AG09319 (cell line): Measurements from ENCODE around the genes OSCAR, TMC4, LILRB5 and KIR3DL3.

GRCh38 chr19:53621704-53622503 is 9.9 kb upstream of the DPRX start:
- RRBS = no CpG with 5 or more reads among the region's 8 CpGs

DNA sequence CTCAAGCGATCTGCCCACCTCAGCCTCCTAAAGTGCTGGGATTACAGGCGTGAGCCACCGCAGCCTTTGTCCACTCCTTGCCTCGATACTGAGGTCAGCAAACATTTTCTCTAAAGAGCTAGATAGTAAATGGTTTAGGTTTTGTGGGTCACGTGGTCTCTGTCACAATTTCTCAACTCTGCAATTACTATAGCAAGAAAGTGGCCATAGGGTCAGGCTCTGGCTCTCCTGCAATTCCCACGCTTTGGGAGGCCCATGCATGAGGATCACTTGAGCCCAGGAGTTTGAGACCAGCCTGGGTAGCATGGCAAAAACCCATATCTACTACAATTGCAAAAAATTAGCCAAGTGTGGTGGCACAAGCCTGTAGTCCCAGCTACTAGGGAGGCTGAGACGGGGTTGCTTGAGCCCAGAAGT is 42.7 kb downstream of the NLRP12 start:
- RRBS = no CpG with 5 or more reads among the region's 7 CpGs

DNA sequence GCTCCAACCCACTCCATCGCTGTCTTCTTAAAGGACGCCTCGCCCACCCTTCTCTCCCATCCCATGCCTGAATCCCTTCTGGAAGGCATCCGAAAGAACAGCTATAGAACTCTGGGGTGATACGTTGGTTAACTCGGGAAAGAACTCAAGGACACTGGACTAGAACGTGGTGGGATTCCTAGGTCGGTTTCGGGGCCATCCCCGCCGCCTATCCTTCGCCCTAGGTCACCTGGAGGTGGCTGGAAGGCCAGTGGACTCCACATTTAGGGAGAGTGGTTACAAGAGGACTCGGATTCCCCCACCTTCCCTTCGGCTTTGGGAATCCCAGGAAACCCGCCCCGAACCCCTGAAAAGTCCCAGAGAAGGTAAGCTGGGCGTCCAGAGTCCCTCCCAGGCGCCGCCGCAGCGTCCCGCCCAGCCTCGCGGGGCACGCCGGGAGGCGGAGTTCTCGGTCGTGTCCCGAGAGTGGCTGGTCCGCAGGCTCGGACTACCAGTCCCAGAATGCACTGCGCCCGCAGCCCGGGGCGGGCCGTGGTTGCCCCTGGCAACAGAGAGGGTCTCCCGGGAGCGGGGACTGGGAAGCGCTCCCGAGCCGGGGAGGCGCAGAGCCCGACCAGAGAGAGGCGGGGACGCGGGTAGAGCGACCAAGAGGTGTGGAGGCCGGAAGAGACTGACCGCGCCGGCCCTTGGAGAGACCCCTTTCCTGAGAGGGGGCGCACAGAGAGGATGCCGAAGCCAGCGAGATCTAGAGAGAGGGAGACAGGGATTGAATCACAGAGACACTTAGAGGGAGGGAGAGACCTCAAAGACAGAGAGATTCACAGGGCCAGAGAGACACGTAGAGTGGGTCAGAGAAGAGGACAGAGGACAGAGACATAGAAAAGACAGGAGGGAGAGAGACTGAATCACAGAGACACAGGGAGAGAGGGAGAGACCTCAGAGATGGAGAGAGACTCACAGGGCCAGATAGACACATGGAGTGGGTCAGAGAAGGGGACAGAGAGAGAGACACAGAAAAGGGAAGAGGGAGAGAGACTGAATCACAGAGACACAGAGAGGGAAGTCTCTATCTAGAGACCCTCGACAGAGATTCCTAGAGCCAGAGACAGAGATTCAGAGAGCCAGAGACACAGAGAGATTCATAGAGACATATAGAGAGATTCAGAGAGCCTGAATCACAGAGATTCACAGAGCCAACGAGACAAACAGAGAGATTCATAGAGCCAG is 2.6 kb upstream of the PRKCG start:
- RRBS = 1% methylated on average over 19 of the region's 58 CpGs

GRCh38 chr19:53977956-53978850 is 13.2 kb upstream of the CACNG6 start:
- RRBS = 12% methylated on average over 23 of the region's 58 CpGs

GRCh38 chr19:54100542-54101088 is at the start of gene OSCAR:
TSS of gene OSCAR (minus strand) at chr19:54100803.
- RRBS = no CpG with 5 or more reads among the region's 6 CpGs

GRCh38 chr19:54106453-54107154 is 3.9 kb downstream of the NDUFA3 start:
- RRBS = no CpG with 5 or more reads among the region's 23 CpGs

GRCh38 chr19:54172222-54173479 is at the start of gene TMC4:
TSS of gene TMC4 (minus strand) at chr19:54173160.
- RRBS = 3% methylated on average over 3 of the region's 26 CpGs

- RRBS = no CpG with 5 or more reads among the region's 17 CpGs
Measured at GRCh38 chr19:54186755-54187630, 2.4 kb downstream of the MBOAT7 start.

- RRBS = no CpG with 5 or more reads among the region's 12 CpGs
Measured at GRCh38 chr19:54257129-54257762, at the start of gene LILRB5. TSS of gene LILRB5 (minus strand) at chr19:54257273.

DNA sequence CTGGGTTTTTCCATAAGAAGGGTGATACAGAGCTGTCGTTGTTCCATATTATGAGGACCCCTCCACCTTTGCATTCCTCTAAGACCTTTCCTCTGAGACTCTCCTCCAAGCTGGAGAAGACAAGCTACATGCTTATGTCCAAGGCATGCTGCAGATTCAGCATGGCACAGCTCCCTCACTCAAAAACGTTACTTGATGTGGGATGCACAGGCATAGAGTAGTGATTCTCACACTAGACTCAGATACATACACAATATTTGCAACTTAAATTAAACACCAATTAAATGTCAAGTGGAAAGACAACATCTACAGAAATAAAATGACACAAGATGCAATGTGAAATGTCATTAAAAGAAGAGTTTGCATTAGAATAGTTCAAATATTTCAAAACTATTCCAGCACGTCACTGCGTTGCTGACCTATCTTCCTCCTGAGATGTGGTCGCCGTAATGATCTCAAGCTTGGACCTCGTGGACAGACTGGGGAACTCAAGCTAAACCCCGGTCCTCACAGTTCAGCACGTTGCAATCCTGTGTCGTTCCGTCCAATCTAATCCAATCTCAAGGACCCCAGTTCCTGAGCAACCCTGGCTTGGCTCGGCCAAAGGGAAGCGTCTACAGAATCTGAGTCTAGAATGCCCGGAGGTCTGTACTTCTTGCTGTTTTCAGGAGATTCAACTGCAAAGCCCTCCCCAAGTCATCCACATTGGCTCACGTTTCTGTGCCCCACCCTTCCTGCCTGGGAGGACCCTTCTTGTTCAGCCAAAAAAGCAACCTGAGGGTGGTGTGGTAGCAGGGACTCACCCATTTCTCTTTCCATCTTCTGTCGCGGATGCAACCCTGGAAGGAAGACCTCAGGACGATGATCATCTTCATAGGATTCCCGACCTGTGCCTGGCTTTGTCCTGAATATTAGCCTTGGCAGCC is 5.0 kb upstream of the LAIR1 start:
- RRBS = no CpG with 5 or more reads among the region's 19 CpGs

- RRBS = no CpG with 5 or more reads among the region's 29 CpGs
Measured at GRCh38 chr19:54417932-54419126, 3.1 kb downstream of the TTYH1 start.

DNA sequence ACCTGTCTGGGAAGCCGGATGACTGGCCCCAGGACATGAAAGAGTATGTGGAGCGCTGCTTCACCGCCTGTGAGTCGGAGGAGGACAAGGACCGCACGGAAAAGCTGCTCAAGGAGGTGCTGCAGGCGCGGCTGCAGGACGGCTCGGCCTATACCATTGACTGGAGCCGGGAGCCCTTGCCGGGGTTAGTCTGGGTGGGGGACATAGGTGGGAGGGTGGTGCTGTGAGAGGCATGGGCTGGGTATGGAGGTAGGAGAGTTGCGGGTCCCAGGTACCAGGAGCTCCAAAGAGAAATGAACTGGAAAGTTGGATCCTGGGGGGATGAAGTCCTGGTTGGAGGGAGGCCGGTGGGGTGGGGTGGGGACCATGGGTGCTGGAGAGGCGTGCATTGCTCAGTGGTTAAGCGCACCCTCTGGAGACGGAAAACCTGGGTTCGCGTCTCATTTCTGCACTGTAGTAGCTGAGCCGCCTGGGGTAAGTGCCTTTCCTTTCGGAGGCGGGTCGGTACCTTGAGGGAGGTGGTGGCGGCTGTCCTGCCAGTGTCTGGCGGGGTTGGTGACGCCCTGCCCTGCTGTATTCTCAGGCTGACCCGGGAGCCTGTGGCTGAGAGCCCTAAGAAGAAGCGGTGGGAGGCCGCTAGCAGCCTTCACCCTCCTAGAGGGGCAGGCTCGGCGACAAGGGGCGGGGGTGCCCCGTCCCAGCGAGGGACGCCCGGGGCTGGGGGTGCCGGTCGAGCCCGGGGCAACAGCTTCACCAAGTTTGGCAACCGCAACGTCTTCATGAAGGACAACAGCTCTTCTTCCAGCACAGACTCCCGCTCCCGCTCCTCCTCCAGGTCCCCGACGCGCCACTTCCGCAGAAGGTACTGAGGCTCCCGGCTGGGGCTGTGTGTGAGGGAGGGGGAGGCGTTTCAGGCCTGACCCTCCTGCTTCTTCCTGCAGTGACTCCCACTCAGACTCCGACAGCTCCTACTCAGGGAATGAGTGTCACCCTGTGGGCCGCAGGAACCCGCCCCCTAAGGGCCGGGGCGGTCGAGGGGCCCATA is 6.7 kb downstream of the LENG8 start:
- RRBS = no CpG with 5 or more reads among the region's 55 CpGs

GRCh38 chr19:54456460-54457339 is 6.9 kb downstream of the LENG9 start:
- RRBS = no CpG with 5 or more reads among the region's 47 CpGs

DNA sequence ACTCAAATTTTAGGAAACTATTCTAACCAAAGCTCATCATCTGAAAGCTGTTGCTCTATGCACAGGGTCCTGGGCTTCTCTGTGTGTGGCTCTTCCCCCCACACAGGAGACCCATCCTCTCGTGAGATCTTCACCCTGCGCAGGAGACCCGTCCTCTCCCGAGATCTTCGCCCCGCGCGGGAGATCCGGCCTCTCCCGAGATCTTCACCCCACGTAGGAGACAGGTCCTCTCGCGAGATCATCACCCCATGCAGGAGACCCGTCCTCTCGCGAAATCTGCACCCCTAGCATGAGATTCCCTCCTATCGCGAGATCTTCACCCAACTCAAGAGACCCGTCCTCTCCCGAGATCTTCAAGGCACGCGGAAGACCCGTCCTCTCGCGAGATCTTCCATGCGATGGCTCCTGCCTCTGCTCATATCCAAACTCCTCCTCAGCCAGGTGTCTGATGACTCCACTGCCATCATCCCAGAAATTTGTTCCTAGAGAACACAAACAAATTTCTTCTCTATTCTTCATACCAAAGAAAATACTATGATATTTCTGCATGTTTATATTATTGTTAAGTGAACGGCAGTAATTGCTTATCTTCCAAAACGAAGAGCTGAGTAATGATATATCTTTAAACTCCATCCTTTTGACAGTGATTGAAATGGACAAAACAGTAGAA is 24.4 kb downstream of the LAIR2 start:
- RRBS = no CpG with 5 or more reads among the region's 28 CpGs

DNA sequence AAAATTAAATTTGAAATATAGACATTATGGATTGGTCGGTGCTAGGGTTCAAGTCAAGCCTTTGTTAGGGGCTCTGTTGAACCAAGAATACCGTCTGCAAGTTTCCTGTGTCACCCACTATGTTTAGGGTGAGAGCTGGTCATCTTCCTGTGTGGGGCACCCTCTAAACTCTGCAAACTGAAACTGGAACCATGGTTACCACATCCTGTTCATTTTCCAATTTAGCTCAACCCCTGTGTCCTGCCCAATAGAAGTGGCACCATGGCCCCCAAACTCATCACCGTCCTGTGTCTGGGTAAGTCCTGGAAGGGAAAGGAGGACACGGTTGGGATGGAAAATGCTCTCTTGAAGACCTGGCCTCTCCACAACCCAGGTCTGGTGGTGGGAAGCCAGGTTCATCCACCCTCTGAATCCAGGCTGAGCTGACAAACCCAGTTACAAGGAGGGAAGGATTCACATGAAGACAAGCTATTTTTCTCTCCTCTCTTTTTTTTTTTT is 30.0 kb downstream of the LAIR2 start:
- RRBS = no CpG with 5 or more reads among the region's 4 CpGs

GRCh38 chr19:54572695-54573360 is 762 bp upstream of the LILRA2 start:
- RRBS = no CpG with 5 or more reads among the region's 11 CpGs

DNA sequence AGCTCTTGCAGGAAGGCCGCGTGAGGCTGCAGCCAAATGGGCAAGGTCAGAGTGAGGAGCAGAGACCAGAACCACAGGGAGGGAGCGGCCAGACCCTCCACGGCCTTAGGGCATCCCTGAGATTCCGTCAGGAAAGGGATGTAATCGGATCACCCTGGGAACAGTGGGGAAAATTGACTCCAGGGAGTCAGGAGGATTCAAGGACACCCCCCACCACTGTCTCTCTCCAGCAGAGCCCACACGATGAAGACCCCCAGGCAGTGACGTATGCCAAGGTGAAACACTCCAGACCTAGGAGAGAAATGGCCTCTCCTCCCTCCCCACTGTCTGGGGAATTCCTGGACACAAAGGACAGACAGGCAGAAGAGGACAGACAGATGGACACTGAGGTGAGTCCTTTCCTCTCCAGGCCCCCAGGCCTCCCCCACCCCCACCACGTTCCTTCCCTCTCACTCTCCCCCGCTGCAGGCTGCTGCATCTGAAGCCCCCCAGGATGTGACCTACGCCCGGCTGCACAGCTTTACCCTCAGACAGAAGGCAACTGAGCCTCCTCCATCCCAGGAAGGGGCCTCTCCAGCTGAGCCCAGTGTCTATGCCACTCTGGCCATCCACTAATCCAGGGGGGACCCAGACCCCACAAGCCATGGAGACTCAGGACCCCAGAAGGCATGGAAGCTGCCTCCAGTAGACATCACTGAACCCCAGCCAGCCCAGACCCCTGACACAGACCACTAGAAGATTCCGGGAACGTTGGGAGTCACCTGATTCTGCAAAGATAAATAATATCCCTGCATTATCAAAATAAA is 4.8 kb downstream of the LILRB4 start:
- RRBS = no CpG with 5 or more reads among the region's 14 CpGs

GRCh38 chr19:54670633-54671509 is 8.1 kb downstream of the LILRB4 start:
- RRBS = no CpG with 5 or more reads among the region's 3 CpGs

- RRBS = no CpG with 5 or more reads among the region's 11 CpGs
Measured at GRCh38 chr19:54724124-54724669, at the start of gene KIR3DL3. TSS of gene KIR3DL3 (plus strand) at chr19:54724442.

DNA sequence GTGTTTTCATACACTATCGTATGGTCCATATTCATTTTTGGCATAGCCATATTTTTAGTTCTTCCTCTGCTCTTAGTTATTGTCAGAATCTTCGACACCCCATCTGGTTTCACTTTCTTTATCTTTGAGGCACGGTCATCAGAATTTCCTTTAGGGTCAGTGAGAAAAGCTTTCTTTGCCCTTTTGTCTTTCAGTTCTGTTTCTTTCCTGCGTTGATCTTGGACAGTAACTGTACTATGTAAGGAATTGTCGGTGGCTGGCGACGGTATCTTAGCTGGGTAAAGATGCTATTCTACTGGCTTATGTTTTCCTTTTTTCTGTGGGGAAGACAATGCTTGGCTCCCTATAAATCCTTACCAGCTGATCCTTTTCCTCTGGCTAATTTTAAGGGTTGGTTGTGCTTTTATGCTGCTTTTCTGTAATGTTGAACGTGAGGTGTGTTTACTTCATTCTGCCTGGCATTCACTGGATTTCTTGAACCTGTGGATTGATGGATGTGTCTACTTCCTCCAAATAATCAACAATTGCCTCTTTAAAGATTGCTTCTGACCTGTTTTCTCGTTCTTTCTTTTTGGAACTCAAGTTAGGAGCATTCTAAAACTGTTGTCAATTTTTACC is 10.4 kb upstream of the KIR2DL4 start:
- RRBS = no CpG with 5 or more reads among the region's 9 CpGs